BJ (cell line): ENCODE measurements around a stretch of chr6.

- CAGE, long polyA plus RNA: no peak
- RRBS: no CpG with 5 or more reads among the region's 2 CpGs
These were observed 21.6 kb upstream of the AIG1 start for GRCh38 chr6:143039080-143039561.

GRCh38 chr6:143396439-143397030, 54.0 kb downstream of the ADAT2 start:
- CAGE, long polyA plus RNA: no peak
- RRBS: no CpG with 5 or more reads among the region's 6 CpGs

DNA sequence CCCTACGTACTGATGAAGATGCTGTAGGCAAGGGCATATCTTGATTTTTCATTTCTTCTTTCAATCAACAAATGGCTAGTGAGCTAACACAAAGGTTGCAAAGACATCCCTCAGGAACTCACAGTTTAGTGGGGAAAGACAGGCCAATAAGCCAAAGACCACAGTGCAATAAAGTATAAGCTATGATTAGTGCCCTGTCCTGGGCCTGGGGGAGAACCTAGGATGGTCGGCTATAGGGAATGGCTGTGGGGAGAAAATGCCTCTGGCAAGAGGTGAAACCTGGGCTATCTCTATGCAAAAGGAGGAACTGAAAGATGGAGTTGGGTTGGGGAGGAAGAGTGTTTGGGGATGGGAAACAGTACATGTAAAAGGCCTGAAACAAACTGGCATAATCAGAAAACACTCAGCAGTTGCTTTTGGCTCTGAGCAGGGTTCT, 31.8 kb upstream of the FUCA2 start:
- CAGE, long polyA plus RNA: no peak
- RRBS: no CpG with 5 or more reads among the region's 2 CpGs

DNA sequence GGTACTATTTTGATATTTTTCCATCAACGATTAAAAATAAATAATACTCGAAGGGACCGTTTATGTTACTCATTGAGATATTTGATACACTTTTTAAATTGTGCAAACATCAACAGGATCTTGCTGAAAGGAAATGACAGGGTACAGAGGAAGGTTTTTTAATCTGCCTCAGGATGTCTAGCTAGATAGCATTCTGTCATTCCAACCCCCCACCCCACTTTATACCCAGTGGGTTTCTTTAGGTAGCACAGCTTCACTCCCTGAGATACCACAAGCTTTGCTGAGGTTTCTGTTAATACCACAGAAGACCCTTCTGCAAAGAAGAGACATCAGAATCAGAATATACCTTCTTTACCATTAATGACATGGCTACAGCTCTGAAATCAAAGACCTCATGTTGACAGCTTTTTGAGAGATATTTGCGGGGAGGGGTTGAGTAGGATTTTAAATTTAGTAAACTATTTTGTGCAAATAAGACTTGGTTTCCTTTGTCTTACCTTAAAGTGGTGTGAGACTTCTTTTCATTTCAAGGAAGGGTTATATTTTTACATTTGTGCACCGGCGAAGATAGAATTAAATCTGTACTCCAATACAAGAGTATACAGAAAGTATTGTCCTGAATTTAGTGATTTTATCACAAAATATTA, 1.4 kb downstream of the PHACTR2 start:
- CAGE, long polyA plus RNA: no peak
- RRBS: no CpG with 5 or more reads among the region's 6 CpGs

- CAGE, long polyA plus RNA: no peak
- RRBS: no CpG with 5 or more reads among the region's 2 CpGs
These were observed 30.1 kb downstream of the PHACTR2 start for GRCh38 chr6:143707815-143708274.

- CAGE, long polyA plus RNA: no peak
- RRBS: no CpG with 5 or more reads among the region's 23 CpGs
These were observed 67.5 kb downstream of the PHACTR2 start for GRCh38 chr6:143744815-143746040.

- CAGE, long polyA plus RNA: no peak
- RRBS: no CpG with 5 or more reads among the region's 8 CpGs
These were observed 44.8 kb downstream of the PLAGL1 start for GRCh38 chr6:143962863-143964010.

DNA sequence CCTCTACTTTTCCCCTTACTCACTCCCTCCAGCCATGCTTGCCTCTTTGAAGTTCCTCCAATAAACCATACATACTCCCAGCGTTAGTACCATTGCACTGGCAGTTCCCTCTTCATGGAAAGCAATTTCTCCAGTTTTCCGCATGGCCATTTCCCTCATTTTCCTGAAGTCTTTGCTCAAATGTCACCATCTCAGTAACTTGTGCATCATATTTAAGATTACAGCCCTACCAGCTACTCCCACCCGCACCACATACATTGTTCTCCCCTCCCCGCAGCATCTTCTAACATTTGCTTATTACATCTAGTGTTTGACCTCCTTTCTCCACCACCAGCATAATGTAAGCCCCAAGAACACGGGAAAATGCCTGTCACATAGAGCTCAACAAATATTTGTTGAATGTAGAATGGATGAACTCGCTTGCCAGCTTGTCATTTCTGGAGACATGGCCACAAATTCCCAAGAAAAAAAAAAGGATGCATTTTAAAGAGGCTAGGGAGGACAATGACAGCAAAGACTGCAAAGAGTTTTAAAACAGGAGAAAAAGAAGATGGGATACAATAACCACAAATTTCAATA, 1.2 kb downstream of the SF3B5 start:
- CAGE, long polyA plus RNA: no peak
- RRBS: no CpG with 5 or more reads among the region's 6 CpGs

DNA sequence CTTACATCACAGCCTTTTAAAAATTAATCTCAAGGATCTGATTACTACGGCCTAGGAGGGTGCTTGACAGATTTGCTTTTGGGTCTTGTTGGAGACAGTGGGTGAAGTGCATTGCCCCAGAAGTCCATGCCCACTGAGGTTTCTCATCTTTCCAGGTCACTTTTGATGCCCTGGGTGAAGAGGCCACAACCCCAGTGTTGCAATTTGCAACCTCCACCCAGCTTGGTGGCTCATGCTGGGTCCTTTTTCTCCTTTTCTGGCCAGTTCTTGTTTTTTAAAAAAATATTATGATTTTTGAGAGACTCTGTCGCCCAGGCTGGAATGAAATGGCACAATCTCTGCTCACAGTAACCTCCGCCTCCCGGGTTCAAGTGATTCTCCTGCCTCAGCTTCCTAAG, 9.4 kb downstream of the STX11 start:
- CAGE, long polyA plus RNA: no peak
- RRBS: no CpG with 5 or more reads among the region's 4 CpGs

- CAGE, long polyA plus RNA: no peak
- RRBS: no CpG with 5 or more reads among the region's 3 CpGs
These were observed 27.6 kb downstream of the STX11 start for GRCh38 chr6:144178010-144178313.

DNA sequence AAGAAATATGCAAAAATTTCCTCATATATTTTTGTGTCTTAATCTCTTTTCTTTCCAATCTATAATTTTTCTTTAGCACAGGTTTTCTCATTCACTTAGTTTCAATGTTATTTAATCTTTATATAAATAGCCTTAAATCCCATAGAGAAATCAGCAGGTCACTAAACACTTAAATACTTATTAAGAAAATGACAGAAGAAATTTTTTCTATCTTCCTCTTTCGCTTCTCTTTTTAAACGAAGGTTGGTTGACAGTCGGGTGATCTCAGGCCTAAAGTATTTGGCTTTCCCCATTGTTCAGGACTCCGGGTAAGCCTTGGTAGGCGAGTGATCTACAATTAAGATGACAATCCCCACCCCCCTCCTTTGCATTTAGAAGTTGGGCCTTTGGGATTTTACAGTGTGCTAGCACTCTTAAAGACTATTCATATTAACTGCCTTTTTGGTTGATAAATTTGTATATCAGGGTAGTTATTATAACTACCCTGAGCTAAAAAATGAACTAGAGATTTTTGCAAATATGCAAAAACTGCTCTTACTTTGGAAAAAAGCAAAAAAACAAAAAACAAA, 19.7 kb upstream of the UTRN start:
- CAGE, long polyA plus RNA: no peak
- RRBS: no CpG with 5 or more reads among the region's 5 CpGs

DNA sequence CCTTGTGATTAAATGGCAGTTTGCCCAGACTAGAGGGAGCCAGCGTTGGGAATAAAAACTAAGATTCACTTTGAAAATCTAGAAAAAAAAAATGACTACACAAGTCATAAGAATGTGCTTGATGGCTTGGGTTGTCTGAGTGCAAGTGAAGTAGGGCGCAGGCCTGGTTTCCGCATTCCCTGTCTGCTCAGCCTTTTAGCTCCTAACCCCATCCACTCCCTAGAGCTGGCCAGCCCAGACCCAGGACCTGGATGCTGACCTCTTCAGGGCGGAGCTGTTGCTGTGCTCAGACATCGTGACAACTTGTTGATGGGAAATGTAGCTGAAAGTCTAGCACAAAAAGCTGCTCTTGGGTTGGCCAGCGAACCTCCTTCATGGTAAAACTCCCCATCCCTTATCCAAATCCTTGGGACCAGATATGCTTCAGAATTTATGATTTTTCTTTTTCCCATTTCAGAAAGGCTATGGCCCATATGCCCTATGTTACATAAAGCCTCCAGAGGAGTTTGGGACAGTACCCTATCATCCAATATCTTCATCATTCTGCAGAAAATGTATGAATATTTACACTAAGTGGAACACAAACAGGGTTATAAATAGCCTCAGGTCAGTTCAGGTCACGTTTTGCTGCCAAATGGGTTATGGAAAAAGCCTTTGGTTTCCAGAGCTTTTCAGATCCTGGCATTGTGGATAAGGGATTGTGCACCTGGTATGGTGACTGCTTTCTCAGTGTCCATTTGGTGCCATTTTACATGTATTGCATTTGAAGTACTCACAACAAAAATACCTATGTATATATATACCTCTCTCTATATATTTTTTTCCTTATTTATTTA, 29.2 kb downstream of the UTRN start:
- CAGE, long polyA plus RNA: no peak
- RRBS: no CpG with 5 or more reads among the region's 7 CpGs

DNA sequence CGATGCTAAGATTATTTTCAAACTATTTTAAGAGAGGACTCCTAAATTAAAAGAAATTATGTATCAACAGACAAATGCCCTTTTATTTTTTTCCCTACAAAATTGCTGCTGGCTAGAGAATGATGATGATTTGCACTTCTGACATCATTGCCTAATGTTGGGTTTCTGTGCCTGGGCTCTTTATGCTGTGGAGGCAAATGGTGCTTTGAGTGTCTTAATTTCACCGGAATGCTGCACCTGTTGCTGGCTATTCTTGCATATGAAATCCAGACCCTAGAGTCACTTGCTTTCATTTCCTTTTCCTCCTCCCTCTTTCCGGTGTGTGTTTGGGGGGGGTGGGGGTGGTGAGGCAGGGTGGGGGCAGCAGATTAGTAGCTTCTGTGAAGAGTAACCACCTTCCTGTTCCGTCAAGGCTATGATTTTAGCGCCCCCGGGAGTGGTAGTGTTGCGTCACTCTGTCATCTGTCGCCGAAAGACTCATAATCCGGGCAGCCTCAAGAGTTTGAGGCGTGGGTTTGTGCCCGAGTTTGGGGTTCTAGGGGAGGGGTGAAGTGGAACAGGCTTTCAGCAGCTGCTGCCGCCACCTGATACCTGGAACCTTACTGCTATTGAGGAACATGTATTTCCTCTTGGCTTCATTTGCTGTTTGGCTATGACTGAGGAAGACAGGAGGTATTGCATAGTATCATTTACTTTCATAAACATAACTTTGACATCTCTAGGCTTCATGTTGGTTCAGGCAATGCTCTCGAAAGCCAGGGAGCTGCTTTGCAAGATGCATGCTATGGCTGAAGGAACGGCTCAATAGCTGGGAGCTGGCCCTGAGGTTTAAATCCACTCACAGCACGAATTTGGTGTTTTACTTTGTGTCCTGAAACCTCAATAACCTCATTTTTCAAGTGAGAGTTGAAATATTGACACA, 49.1 kb downstream of the UTRN start:
- CAGE, long polyA plus RNA: no peak
- RRBS: 82% methylated on average over 5 of the region's 16 CpGs

DNA sequence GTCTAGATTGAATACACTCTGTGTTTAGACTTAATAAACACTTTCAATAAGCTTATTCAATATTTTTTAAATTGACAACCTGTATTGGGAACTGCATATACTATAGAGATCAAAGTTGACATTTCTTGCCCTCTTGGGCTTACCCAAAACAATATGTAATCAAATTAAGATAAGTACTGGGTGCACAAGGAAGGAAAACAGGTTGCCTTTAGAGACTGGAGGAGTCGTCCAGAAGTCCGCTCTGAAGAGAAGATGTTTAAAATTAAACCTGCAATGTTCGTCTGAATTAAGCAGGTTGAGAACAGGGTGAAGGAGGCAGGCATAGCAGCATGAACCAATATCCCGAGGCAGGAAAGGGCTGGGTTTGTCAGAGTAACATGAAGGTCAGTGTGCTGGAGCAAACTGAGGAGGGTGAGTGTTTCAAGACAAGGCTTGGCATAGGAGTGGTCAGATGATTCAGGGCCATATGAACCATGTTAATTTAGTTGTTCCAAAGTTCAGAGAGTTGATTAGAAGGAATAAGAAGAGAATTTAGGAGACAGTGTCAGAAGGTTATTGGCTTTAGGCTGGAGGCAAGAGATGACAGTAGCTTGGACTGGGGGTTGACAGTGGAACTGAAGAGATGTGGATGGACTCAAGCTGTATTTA, 93.2 kb downstream of the UTRN start:
- CAGE, long polyA plus RNA: no peak
- RRBS: no CpG with 5 or more reads among the region's 4 CpGs

- CAGE, long polyA plus RNA: no peak
- RRBS: no CpG with 5 or more reads among the region's 3 CpGs
These were observed 129.9 kb downstream of the UTRN start for GRCh38 chr6:144415080-144415486.

GRCh38 chr6:144661221-144661637, 376.1 kb downstream of the UTRN start:
- CAGE, long polyA plus RNA: no peak
- RRBS: no CpG with 5 or more reads among the region's 6 CpGs

- CAGE, long polyA plus RNA: no peak
- RRBS: no CpG with 5 or more reads among the region's 3 CpGs
These were observed 417.8 kb downstream of the UTRN start for GRCh38 chr6:144702635-144703640.

DNA sequence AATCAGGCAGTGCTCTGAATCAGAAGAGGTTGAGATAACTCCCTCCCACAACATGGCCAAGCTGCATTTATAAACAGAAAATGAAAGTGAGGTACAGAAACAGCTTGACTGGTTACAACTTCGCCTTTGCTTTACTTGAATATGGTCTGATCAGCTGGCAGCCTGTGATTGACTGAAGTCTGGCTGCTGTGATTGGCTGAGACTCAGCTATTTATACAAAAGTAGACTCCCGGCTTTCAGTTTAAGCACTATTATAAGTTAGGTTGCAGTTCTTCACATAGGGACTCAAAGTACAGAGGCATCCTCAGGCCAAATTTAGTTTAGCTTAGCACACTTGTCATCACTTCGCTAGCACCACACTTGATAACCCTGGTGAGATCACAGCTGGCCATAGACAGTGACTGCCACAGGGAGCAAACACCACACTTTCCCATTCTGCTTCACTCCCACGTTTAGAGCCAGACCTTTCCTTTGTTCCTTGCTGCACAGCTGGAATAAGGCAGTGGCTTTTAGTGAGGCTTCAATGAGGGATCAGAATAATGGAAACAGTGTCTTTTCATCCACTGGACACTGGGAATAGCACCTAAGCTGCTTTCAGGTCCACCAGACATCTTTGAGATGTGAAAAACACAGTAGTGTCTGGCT, 362.5 kb downstream of the EPM2A start:
- CAGE, long polyA plus RNA: no peak
- RRBS: no CpG with 5 or more reads among the region's 4 CpGs

- CAGE, long polyA plus RNA: no peak
- RRBS: no CpG with 5 or more reads among the region's 10 CpGs
These were observed 285.7 kb downstream of the ADGB start for GRCh38 chr6:146884158-146885284.

DNA sequence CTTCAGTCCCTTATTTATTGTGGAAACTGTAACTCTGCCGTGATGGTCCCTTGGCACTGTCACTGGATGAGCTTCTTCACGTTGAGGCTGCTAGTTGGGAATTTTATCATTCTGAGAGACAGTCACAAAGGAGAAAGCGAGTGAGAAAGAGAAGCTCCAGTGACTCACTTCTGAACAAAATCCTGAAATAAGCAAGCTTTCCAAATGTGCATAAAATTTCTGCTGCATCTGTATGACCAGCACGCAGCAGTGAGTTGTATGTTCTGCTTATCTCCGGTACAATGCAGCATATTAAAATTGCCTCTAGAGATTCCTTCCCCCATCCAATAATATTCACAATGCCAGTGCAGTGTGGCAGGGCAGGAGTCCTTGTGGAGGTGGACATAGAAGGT, 290.5 kb downstream of the ADGB start:
- CAGE, long polyA plus RNA: no peak
- RRBS: no CpG with 5 or more reads among the region's 5 CpGs